LUHMES (cell line): ENCODE measurements around a stretch of chr17.

- PRO-cap, result no peak
Observed at GRCh38 chr17:79851441-79851864, 12.2 kb upstream of the CBX4 start.

- PRO-cap, result no peak
Observed at GRCh38 chr17:79983490-79983956, 52.1 kb downstream of the TBC1D16 start.

GRCh38 chr17:79991157-79991990, 44.3 kb downstream of the TBC1D16 start:
- PRO-cap, result unidirectional peak, plus-strand start at chr17:79991839

DNA sequence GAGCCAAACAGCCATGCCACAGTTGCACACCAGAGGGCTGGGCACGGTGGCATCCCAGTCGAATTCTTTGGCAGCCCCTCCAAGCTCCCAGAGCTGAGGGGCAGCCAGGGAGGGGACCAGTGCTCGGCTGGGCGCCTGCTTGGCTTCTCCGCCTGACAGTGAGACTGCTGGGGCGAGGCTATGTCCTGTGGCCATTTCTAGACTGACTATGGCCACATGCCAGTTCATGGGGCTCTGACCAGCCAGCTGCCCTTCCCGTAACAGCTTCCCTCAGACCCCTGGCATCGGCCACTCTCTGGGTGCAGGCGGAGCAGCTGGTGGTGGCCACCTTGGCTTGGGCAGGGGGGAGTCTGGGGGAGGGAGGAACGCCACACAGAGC, 34.8 kb downstream of the TBC1D16 start:
- PRO-cap, result no peak

DNA sequence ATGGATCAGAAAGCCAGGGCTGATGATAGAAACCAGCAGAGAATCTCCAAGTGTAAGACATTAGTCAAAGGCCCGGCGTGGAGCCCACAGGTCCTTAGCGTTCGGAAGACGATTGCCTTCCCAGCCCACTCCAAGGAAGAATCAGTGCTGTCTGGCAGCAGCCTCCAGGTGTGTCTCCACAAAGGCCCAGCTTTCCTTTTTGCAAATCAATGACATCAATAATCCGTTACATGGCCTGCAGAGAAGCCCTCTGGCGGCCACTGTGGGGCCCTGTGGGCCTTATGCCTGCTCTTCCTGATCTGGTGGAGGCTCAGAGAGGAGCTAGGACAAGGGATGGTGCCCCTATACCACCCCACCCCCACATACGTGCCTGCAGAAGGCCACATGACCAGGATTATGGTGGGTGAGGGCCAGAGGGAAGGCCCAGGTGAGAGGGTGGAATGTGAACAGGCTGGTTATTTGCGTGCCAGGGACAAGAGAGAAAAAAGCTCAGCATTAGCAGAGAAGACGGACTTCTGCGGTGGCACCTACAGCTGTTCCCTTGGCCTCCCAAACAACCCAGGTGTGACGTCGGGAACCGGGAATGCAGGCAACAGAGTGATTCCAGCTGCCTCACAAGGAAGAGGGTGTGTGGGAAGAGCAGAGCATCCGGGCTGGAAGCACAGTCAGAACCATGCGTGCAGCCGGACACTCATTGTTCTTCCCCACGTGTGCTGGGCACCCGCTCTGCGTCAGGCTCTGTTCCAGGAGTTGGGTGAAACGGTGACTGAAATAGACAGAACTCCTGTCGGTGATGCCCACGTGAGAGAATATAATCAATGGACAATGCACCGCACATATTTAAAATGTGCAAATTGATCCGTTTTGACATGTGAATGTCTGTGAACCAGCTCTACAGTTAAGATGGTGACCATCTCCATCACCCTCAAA, 22.4 kb downstream of the EIF4A3 start:
- PRO-cap, result no peak

GRCh38 chr17:80138927-80139466, 7.9 kb downstream of the EIF4A3 start:
- PRO-cap, result no peak

GRCh38 chr17:80145326-80145705, 1.6 kb downstream of the EIF4A3 start:
- PRO-cap, result no peak

- PRO-cap, result unidirectional peak, minus-strand start at chr17:80192605
Observed at GRCh38 chr17:80191932-80192742, 22.3 kb downstream of the CARD14 start.

DNA sequence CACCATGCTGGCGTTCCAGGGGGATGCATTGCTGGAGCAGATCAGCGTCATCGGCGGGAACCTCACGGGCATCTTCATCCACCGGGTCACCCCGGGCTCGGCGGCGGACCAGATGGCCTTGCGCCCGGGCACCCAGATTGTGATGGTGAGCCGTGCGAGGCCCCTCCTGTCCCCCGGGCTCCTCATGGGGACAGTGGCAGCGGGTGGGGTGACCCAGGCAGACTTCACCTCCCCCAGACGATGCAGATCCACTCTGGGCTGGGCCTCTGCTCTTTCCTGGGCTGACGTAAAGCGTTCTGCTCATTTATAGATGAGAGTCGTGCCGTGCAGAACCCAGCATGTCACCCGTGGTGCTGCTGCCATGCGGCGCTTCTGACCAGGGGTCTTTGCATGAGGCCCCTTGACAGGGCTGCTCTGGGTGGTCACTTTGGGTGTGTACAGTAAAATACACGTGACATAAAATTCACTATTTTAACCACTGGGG, 21.6 kb downstream of the SGSH start:
- PRO-cap, result no peak

DNA sequence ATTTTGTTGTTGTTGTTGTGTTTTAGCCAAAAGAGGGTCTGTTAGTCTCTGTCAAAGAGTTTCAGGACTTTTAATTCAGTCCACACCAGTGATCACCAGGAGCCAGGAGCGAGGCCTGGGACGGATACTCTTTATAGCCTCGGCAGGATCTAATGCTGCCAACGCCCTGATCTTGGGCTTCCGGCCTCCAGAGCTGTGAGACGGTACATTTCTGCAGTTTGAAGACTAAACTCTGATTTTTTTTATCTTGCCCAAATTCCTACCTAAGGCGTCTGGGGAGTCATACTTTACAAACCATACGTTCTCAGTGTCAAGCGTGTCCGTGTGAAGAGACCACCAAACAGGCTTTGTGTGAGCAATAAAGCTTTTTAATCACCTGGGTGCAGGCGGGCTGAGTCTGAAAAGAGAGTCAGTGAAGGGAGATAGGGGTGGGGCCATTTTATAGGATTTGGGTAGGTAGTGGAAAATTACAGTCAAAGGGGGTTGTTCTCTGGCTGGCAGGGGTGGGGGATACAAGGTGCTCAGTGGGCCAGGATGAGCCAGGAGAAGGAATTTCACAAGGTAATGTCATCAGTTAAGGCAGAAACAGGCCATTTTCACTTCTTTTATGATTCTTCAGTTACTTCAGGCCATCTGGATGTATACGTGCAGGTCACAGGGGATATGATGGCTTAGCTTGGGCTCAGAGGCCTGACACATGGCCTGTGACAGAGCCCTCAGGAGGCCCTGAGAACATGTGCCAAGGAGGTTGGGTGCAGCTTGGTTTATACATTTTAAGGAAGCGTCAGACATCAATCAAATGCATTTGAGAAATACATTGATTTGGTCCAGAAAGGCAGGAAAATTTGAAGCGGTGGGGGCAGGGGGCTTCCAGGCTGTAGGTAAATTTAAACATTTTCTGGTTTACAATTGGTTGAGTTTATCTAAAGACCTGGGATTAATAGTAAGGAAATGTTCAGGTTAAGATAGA, 2.5 kb upstream of the RNF213 start:
- PRO-cap, result no peak

- PRO-cap, result no peak
Observed at GRCh38 chr17:80325009-80325431, 64.4 kb downstream of the RNF213 start.

GRCh38 chr17:80395725-80396128, 19.2 kb upstream of the ENDOV start:
- PRO-cap, result no peak

DNA sequence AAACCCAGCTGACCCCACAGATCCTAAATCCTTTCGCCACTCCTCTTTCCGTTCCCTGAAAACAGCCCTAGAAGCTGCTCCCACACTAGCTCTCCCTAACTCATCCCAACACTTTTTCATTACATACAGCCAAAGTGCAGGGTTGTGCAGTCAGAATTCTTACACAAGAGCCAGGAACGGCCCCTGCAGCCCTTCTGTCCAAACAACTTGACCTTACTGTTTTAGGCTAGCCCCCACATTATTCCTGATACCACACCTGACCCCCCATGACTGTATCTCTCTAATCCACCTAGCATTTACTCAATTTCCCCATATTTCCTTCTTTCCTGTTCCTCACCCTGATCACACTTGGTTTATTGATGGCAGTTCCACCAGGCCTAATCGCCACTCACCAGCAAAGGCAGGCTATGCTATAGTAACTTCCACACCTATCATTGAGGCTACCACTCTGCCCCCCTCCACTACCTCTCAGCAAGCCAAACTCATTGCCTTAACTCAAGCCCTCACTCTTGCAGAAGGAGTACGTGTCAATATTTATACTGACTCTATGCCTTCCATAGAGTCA, 11.3 kb upstream of the ENDOV start:
- PRO-cap, result no peak

DNA sequence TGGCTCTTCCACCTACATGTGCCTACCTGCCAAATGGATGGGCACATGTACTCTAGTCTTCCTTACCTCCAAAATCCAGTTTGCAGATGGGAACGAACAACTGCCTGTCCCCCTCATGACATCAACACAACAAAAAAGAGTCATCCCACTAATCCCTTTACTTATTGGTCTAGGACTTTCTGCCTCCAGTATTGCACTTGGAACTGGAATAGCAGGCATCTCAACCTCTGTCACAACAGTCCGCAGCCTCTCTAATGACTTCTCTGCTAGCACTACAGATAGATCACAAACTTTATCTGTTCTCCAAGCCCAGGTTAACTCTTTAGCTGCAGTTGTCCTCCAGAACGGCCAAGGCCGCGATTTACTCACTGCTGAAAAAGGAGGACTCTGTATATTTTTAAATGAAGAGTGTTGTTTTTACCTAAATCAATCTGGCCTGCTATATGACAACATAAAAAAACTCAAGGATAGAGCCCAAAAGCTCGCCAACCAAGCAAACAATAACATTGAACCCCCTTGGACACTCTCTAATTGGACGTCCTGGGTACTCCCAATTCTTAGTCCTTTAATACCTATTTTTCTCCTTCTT, 8.0 kb upstream of the ENDOV start:
- PRO-cap, result no peak

DNA sequence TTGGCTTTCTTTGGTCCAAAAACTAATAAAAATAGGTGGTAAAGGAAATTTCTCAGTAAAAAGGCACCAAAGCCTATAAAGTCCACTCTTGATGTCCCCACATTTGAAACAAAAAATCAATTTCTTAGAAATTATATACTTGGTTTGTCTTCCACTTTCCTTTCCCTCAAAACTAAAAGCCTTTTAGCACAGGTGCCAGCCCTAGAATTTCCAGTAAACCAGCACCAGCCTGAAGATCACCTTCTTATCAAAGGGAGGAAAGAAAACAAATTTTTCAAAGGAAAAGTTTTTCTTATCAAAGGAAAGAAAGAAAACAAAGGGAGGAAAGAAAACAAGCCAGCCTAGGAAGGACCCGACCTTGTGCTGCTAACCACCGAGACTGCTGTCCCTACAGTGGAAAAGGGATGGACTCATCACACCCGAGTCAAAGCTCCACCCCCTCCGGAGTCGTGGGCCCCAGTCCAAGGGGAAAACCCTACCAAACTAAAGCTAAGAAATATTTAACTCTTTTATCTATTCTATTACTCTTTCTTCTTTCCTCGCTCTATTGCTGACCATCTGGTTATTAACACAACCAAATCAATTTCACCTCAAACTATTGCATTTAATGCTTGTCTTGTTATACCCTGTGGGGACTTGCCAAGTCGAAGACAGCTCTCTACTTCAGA, 6.2 kb upstream of the ENDOV start:
- PRO-cap, result no peak

DNA sequence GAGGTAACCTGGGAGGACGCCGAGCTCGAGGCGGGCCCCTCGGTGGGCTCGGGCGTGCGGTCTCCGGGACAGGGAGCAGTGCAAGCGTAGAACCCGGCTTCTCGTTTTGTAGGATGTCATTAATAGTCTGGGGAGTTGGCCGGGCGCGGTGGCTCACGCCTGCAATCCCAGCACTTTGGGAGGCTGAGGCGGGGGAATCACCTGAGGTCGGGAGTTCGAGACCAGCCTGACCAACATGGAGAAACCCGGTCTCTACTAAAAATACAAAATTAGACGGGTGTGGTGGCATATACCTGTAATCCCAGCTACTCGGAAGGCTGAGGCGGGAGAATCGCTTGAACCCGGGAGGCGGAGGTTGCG, 832 bp downstream of the ENDOV start:
- PRO-cap, result no peak

- PRO-cap, result no peak
Observed at GRCh38 chr17:80453843-80454285, 22.5 kb downstream of the NPTX1 start.

DNA sequence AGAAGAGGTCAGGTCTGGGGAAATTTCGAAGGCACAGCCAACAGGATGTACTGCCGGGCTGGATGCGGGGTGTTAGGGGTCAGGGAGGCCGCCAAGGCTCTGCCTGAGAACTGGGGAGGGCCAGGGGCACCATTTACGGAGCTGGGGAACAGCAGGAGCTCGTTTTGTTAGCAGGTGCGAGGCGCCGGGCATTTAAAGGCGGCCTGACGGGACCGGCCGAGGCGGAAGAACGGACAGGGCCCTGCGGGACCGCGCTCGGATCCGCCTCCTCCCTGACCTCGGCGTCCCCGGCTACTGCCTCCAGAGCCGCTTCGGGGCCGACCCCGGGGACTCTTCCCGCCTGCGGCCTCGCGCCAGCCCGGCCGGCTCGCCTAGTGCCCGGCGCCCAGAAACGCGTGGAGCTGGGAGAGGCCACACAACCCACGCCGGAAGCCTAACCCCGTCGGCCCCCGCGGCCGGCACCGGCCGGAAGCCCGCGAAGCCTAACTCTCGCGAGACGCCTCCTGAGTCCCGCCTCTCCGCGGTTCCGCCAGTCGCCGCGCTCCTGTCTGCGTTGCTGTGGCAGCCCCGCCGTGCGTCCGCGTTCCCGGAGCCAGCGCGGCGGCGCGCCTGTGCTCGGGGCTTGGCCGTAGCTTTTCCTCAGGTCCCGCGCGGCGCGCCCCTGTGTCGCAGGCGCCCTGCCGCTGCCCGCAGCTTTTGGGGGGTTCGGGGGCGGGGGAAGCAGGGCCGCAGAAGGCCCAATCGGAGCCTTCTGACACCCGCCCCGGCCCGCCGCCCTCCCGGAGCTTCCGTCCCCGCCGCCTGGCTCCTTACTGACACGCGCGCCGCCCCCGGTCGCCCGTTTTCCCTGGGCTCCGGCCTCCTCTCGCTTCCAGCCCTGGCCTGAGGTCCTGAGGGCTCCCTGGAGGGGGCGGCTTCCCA, 21.9 kb downstream of the NPTX1 start:
- PRO-cap, result bidirectional peak, plus-strand start at position 641 of the sequence, minus-strand start at position 445 of the sequence

- PRO-cap, result no peak
Observed at GRCh38 chr17:80601169-80601512, 56.5 kb downstream of the RPTOR start.

- PRO-cap, result no peak
Observed at GRCh38 chr17:80695231-80696002, 150.8 kb downstream of the RPTOR start.